Neural cell (in vitro differentiated cells): ENCODE measurements around the genes CAPN11, MYMX, SLC35B2, TCTE1 and SUPT3H.

- RAMPAGE, long total RNA = no peak
Measured at GRCh38 chr6:44072965-44073167, 54.4 kb downstream of the MRPL14 start.

DNA sequence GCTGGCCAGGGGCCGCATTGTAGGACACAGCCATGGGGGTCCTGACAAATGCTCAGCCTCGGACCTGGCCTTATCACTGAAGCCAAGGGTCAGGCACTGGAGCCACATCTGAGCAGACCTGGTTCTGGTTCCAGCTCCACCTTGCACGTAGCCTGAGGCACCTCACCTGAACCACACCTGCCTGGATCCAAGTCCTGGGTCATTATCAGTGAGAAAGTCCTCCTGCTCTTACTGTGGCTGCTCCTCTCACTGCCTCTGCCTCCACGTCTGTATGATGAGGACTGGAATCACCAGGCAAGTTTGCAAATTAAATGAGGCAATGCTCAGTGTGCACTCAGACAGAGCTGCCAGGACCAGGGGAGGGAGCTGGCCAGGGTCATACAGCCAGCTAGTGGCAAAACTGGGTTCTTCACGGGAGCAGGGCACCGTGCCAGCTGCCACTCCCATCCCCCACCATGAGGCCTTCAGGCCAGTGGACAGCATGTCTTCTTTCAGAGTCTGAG, 40.2 kb downstream of the MRPL14 start:
- RAMPAGE, long total RNA = no peak

GRCh38 chr6:44158600-44158913, at the start of gene CAPN11:
CAPN11 (plus strand) TSS chr6:44158820.
- RAMPAGE, long total RNA = no peak

DNA sequence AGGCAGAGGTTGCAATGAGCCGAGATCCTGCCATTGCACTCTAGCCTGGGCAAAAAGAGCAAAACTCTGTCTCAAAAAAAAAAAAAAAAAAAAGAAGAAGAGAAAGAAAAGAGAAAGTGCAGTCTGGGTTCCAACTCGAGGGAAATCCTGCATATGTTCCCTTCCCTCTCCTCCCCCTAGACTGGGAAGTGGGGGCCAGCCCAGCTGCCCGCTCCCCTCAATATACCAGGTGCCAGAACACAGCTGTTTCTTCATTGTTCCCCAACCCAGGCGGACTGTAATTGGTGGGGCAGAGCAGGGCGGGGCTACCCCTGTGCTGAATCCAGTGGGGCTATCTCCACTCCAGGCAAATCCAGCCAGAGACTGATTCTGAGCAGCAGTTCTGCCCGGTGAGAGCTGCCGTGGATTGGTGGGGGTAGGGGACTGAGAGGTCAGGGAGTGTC, at the start of gene MYMX:
MYMX (plus strand) TSS at position 347 of the 443 bp plus-strand sequence.
- RAMPAGE, long total RNA = no peak

DNA sequence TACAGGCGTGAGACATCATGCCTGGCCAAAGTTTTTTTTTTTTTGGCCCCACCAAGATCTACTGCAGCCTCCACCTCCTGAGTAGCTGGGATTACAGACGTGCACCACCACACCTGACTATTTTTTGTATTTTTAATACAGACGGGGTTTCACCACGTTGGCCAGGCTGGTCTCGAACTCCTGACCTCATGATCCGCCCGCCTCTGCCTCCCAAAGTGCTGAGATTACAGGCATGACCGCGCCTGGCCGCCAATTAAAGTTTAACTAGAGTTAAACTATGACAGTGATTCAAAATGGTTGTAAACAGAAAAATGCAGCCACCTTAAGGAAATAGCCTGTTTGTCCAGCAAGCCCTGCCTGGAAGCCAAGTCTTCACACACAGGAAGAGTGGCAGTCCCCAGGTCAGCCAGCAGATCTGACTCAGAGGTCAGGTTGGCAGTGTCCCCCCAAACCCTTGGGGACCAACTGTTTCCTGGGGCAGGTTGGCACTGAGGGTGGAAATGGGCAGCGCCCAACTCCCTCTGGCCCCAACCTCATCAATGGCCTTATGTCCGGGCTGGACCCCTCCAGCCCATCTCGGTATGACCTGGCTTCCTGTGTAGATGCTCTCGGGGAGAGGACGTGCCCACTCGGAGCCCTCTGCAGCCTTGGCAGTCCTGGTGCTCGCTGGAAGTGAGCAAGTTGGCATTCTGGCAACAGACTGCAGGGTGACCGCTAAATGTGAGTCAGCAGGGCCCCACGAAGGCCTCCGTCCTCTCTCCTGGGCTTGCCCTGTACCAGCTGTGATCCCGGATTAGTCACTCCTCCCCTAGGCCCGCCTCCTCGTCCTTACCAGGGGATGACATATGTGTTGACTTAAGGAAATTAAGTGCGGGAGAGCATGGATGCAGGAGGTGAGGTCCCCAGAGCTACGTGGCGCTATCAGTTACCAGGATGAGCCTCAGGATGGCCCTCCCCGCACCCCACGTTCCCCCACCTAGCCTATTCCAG, 9.7 kb upstream of the HSP90AB1 start:
- RAMPAGE, long total RNA = no peak

DNA sequence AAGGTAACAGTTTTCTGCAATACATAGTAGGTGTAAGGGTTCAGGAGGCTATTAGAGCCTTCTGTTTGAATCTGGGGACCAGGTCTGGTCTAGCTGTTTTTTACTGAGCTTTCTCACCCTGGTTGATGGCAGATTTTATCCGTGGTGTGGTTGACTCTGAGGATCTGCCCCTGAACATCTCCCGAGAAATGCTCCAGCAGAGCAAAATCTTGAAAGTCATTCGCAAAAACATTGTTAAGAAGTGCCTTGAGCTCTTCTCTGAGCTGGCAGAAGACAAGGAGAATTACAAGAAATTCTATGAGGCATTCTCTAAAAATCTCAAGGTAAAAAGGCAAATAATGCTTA, 4.4 kb downstream of the HSP90AB1 start:
- RAMPAGE, long total RNA = no peak

DNA sequence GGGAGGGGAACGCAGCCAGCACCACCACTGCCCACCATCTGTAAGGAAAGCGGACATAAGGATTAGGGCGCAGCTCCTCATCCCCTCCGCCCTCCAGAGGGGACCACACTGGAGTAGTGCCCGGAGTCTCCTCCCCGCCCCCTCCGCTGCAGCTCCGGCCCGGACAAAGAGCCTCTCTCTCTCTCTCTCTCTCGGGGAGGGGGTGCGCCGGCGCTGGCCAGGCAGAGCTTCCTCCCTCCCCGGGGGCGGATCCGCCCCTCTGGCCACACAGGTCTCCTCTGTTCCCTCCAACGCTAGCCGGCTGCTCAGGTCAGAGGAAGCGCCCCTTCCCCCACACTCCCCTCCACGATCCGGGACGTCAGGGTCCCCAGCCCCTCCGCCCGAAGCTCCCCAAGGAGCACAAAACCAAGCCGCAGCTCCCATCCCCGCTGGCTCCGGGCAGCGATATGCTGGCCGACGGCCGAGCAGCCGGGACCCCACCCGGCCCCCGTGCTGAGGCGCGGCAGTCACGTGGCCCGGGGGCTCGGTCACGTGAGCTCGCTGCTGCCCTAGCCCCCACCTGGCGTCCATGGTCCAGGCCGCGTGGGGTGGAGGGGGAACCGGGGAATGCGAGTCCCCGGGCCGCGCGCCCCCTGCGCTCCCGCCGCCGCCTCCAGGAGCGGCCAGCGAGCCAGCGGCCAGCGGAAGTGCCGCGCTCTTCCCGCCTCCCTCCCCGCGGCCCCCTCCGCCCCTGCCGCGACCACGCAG, at the start of gene SLC35B2:
SLC35B2 (minus strand) TSS at position 688 of the 747 bp plus-strand sequence.
- RAMPAGE, long total RNA = no peak

- RAMPAGE, long total RNA = no peak
Measured at GRCh38 chr6:44272880-44273335, 2.7 kb downstream of the TMEM151B start.

- RAMPAGE, long total RNA = no peak
Measured at GRCh38 chr6:44297522-44298457, at the start of gene TCTE1. TCTE1 (minus strand) TSS chr6:44297698.

GRCh38 chr6:44304741-44305163, 7.3 kb upstream of the TCTE1 start:
- RAMPAGE, long total RNA = no peak

GRCh38 chr6:45377161-45378337, at the start of gene SUPT3H:
SUPT3H (minus strand) TSS chr6:45377934.
- RAMPAGE, long total RNA = start-site peak on the minus strand at chr6:45377630-45377914, 268 and 282 reads in 2 replicates

GRCh38 chr6:45378338-45378719, 595 bp upstream of the SUPT3H start:
- RAMPAGE, long total RNA = no peak

DNA sequence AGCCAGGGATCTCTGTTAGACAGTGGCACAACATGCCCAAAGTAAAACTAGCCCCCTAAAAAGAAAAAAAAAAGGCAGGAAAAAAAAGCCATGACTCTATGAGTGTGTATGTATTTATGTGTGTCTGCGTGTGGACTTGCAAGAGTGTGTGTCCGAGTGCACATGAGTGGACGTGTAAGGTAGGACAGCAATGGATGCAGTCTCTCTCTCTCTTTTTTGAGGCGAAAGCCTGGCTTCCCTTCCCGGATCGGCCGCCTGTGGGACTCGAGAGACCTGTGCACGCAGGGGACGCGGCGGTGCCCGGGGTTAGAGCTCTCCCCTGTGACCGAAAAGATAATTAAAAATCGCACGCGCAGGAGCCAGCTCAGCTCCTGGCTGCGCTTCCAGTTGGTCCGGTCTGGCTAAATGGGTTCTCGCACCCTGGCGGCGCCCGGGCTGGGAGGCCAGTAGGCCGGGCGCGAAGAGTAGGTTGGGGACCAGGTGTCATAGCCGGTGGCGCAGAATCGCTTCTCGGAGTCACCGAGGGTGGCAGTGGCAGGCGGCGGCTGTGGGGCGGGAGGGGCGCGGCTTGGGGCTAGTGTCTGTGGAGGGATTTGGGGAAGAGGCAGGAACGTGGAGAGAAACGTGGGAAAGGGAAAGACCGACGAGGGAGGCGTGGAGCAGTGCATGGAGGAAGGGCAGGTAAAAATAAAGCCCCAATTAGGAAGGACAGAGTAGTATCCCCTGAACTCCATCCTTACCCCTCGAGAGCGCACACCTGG, 41.8 kb upstream of the SUPT3H start:
- RAMPAGE, long total RNA = no peak

- RAMPAGE, long total RNA = no peak
Measured at GRCh38 chr6:45422798-45423177, 45.1 kb upstream of the SUPT3H start.

GRCh38 chr6:45426338-45426556, 48.5 kb upstream of the SUPT3H start:
- RAMPAGE, long total RNA = no peak

- RAMPAGE, long total RNA = no peak
Measured at GRCh38 chr6:45441833-45442075, 64.0 kb upstream of the SUPT3H start.

- RAMPAGE, long total RNA = no peak
Measured at GRCh38 chr6:45555782-45556724, 178.3 kb upstream of the SUPT3H start.

- RAMPAGE, long total RNA = no peak
Measured at GRCh38 chr6:45566681-45567226, 189.0 kb upstream of the SUPT3H start.

GRCh38 chr6:45970187-45970717, 45.4 kb downstream of the CLIC5 start:
- RAMPAGE, long total RNA = no peak

GRCh38 chr6:46013713-46014348, 1.8 kb downstream of the CLIC5 start:
- RAMPAGE, long total RNA = no peak